ENCODE measurements around a stretch of chr6.

GRCh38 chr6:34235240-34236024 lies 1.2 kb upstream of the HMGA1 start:
- PRO-cap: bidirectional peak, plus-strand start at chr6:34235991, minus-strand start at chr6:34235724
- RAMPAGE, long total RNA, 4 experiments: no peak in any of the 4 experiments

DNA sequence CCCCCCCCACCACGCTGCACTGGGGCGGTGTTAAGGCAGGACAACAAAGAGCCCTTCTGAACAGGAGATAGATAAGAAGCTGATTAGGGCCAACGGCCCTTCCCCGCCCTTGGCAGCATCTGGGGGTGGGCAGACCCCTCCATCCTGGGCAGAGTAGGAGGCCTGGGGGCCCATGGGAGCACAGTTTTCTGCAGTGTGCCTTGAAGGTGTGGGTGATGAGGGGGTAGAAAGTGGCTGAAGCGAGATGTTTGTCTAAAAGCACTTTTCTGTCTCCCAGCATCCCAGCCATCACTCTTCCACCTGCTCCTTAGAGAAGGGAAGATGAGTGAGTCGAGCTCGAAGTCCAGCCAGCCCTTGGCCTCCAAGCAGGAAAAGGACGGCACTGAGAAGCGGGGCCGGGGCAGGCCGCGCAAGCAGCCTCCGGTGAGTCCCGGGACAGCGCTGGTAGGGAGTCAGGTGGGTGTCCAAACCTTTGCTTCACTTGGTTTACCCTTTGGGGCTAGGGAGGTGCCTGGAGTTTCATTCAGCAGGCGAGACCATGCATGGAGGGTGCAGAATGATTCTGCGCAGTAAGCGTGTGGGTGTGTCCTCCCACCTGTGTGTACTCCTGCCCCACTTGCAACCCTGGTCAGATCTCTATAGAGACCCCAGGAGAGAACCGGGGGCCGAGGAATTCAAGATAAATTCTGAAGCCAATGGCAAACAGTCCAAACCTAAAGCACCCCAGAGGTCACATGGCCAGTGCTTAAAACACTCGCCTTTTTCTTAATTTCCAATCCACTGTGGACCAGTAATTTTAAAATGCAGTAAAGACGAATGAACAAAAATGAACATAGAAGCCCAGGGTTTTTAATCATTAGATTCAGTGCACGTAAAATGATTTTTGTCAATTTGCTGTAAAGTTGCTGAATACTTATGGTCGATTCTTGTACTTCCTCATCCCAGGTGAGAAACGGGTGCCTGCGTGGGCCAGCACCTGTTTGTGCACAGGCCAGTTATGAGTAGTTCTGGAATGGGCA lies 4.1 kb downstream of the HMGA1 start:
- PRO-cap: no peak
- RAMPAGE, long total RNA, 4 experiments: no peak in any of the 4 experiments

- PRO-cap: no peak
- RAMPAGE, long total RNA, 4 experiments: start-site peak on the minus strand in 1 of 4 experiments, at chr6:34425089-34425143 at its widest, 190 reads per replicate
These were observed 662 bp downstream of the RPS10 start for GRCh38 chr6:34424872-34425942.

- PRO-cap: no peak
- RAMPAGE, long total RNA, 4 experiments: no peak in any of the 4 experiments
These were observed 32.9 kb upstream of the SPDEF start for GRCh38 chr6:34588646-34589761.

DNA sequence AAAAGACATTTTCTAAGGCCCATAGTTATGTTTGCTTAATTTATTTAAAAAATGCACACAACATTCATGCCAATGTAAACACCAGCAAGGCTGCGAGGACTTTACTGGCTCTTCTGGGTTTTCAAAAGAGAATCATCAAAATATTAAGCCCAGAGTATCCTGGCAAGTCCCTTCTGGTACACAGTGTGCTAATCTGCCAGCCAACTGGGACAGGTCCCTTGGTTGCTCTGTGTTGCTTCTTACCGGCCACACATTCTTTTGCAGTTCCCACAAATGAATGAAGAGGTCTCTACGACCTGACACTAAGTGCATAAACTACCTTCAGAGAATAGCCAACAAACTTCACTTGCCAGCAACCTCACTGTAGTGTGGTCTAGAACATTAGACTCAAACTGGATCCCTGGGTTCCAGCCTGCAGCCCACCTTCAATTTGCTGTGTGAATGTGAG lies 42.6 kb upstream of the SPDEF start:
- PRO-cap: no peak
- RAMPAGE, long total RNA, 4 experiments: no peak in any of the 4 experiments

DNA sequence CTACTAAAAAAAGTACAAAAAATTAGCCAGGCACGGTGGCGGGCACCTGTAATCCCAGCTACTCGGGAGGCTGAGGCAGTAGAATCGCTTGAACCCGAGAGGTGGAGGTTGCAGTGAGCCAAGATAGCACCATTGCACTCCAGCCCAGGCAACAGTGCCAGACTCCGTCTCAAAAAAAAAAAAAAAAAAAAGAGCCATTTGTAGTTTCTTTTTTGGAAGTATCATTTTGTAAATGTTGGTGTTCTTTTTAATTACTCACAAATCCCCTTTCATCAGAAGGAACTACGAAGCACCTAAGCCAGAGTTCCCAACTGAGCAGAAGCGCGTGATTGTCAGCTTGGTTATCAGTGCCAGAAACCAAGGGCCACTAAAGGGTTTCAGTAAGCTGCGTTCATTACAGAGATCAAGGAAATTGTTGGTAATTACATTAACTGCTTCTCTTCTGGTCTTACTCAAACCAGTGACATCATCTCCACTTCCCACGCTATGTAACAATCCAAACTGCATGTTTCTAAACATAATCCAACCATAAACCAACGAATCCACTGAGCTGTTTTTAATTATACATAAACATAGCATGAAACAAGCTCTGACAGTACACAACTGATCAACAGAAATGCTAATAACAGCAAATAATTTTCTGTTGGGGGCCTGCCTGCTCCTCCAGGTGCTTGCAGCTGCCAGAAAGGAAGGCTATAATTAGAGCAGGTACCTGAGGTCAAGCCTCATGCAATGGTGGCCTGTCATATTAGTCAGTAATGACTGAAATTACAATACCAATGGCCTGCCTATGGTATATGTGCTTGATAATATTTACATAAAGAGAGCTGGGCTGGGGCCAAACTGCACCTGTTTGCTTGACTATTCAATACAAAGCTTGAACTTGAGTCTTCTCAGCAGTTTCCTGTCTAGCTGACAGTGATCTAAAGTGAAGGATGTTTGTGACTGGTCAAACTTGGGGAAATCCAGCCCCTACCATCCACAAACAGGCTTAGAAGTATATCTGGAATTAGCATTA lies 40.2 kb downstream of the ILRUN start:
- PRO-cap: no peak
- RAMPAGE, long total RNA, 4 experiments: no peak in any of the 4 experiments

DNA sequence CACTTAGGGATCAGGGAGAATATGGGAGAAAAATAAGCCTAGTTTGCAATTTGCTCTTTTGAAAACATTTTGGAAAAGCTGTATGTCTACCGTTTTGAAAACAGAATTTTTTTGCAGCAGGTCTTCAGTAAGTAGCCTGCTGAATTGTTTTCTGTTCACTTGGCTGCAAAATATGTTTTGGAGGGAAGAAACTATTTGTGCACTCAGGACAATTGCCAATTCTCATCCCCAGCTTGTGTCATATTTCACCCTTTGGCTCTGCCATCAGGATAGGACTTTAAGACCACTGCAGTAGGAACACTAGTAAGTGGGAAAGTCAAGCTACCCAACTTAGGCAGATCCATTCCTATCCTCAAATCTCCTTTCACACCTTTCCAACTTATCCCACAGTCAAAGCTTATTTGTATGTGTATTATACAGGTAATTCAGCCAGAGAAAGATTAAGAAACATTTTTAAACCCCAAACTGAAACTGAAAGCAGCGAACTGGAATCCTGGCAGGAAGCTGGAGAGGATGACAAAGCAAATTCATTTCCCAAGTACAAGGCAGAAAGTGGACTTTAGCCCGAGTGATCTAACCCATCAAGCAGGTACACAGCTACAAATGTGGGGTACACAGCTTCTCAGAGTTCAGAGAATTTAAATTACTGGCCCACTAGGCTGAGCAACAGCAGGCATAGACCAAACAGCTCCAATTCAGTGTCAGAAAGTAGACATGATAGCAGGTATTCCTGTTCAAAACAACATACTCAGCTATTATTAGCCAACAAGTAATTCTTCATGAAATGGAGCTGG lies 39.3 kb downstream of the ILRUN start:
- PRO-cap: unidirectional peak, plus-strand start at position 548 of the sequence
- RAMPAGE, long total RNA, 4 experiments: no peak in any of the 4 experiments

- PRO-cap: no peak
- RAMPAGE, long total RNA, 4 experiments: no peak in any of the 4 experiments
These were observed 21.8 kb downstream of the ILRUN start for GRCh38 chr6:34674535-34675428.

DNA sequence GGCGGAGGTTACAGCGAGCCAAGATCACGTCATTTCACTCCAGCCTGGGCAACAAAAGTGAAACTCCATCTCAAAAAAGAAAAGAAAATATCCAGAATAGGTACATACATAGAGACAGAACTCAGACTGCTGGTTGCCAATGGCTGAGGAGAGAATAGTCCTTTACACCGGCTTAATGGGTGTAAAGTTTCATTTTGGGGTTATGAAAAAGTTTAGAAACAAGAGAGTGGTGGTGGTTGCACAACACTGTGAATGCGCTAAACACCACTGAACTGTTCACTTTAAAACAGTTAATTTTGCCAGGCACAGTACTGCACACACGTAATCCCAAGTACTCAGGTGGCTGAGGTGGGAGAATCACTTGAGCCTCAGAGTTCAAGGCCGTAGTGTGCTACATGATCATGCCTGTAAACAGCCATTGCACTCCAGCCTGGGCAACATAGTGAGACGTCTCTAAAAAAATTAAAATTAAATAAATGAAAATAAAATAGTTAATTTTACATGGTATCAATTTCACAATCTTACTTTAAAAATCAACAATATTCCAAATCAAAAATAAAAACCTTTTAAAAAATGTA lies 7.6 kb downstream of the ILRUN start:
- PRO-cap: no peak
- RAMPAGE, long total RNA, 4 experiments: no peak in any of the 4 experiments

- PRO-cap: no peak
- RAMPAGE, long total RNA, 4 experiments: no peak in any of the 4 experiments
These were observed 825 bp upstream of the ILRUN start for GRCh38 chr6:34697464-34697719.

- PRO-cap: no peak
- RAMPAGE, long total RNA, 4 experiments: no peak in any of the 4 experiments
These were observed 23.1 kb upstream of the ILRUN start for GRCh38 chr6:34719432-34720366.

- PRO-cap: no peak
- RAMPAGE, long total RNA, 4 experiments: no peak in any of the 4 experiments
These were observed 2.8 kb downstream of the SNRPC start for GRCh38 chr6:34760017-34760689.

GRCh38 chr6:34773268-34773835 lies 16.0 kb downstream of the SNRPC start:
- PRO-cap: no peak
- RAMPAGE, long total RNA, 4 experiments: no peak in any of the 4 experiments

- PRO-cap: no peak
- RAMPAGE, long total RNA, 4 experiments: no peak in any of the 4 experiments
These were observed 28.9 kb downstream of the TAF11 start for GRCh38 chr6:34858799-34859482.

DNA sequence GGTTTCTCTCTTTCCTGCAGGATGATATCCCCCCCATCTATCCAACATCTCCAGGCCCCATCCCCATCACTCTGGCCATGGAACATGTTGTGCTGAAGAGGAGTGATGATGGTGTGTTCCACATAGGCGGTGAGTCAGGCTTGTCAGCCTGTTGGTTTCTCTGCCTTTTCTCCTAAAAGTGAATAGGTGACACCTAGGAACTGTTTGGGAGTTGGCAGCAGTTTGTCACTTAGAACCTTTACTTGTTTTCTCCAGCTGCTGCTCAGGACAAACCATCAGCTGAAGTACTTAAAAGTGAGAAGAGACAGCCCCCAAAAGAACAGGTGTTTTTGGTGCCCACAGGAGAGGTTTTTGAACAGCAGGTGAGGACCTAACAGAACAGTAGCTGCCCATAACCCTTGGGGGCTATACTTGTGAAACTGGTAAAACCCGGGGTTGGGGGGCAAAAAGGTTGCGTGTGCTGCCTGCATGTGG lies 16.2 kb downstream of the TAF11 start:
- PRO-cap: no peak
- RAMPAGE, long total RNA, 4 experiments: no peak in any of the 4 experiments

- PRO-cap: no peak
- RAMPAGE, long total RNA, 4 experiments: no peak in any of the 4 experiments
These were observed 462 bp upstream of the ANKS1A start for GRCh38 chr6:34888714-34888871.

DNA sequence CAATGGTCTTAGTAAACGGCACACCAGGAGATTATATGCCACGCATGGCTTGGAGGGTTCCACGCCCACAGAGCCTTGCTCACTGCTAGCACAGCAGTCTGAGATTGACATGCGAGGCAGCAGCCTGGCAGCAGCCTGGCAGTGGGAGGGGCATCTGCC lies 10.2 kb upstream of the PPARD start:
- PRO-cap: no peak
- RAMPAGE, long total RNA, 4 experiments: no peak in any of the 4 experiments

DNA sequence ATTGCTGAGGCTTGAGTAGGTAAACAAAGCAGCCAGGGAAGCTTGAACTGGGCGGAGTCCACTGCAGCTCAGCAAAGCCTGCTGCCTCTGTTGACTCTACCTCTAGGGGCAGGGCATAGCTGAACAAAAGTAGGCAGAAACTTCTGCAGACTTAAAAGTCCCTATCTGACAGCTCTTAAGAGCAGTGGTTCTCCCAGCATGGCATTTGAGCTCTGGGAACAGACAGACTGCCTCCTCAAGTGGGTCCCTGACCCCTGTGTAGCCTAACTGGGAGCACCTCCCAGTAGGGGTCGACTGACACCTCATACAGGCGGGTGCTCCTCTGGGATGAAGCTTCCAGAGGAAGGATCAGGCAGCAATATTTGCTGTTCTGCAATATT lies 10.0 kb upstream of the PPARD start:
- PRO-cap: no peak
- RAMPAGE, long total RNA, 4 experiments: no peak in any of the 4 experiments

- PRO-cap: no peak
- RAMPAGE, long total RNA, 4 experiments: no peak in any of the 4 experiments
These were observed 511 bp downstream of the PPARD start for GRCh38 chr6:35342886-35343252.

GRCh38 chr6:35346504-35347288 lies 4.3 kb downstream of the PPARD start:
- PRO-cap: no peak
- RAMPAGE, long total RNA, 4 experiments: no peak in any of the 4 experiments

All from gastroesophageal sphincter (tissue), 4 donors.